Mammary microvascular endothelial cell (primary cell): ENCODE measurements around a stretch of chr21.

GRCh38 chr21:46004958-46005161 is 23.3 kb downstream of the COL6A1 start:
- RAMPAGE, long total RNA, result no peak

DNA sequence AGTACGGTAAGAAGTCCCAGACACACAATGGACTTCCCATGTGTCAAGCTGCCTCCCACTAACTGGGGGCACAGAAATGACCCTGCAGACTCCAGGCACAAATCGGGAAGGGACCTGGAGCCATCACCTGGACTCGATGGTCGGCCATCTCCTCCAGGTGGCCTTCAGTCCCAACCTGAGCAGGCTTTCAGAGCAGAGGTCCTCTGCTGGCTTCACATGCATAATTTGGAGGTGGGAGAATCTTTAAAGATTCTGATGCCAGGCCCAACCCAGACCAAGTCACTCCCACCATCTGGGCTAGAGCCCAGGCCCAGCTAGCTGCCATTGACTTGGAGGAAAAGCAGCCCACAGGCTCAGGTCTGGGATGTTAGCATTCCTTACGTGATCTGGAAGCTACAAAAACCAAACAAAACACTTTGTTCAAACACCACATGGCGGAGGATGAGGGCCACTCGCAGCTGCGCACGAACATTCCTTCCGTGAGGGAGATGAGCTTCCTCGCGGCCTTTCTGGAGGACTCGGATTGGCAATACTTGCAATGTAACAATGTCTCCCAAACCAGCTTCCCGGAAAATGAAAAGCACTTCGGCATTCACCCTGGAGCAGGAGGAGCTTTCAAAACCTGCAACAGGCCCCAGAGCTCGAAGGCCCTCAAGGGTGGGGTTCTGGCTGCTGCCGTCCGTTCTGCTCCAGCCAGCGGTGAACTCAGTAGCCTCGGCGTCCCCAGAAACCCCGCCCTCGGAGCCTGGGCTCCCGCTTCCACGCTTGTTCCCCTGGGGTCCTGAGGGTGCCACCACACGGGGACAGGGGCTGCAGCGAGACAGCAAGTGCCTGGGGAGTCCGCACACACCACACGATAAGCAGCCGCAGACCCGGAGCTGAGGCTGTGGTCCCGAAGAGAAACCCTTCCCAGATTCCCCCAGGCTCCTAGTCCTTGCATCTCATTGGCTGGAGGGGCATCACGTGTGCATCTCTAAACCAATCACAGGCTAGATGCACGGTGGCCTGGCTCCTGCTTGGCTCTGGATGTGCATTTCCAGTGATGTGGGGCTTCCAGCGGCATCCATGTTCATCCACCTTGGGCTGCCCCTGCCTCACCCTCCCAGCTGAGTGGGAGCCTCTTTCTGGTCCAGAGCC is 40.5 kb downstream of the COL6A1 start:
- RAMPAGE, long total RNA, result no peak

DNA sequence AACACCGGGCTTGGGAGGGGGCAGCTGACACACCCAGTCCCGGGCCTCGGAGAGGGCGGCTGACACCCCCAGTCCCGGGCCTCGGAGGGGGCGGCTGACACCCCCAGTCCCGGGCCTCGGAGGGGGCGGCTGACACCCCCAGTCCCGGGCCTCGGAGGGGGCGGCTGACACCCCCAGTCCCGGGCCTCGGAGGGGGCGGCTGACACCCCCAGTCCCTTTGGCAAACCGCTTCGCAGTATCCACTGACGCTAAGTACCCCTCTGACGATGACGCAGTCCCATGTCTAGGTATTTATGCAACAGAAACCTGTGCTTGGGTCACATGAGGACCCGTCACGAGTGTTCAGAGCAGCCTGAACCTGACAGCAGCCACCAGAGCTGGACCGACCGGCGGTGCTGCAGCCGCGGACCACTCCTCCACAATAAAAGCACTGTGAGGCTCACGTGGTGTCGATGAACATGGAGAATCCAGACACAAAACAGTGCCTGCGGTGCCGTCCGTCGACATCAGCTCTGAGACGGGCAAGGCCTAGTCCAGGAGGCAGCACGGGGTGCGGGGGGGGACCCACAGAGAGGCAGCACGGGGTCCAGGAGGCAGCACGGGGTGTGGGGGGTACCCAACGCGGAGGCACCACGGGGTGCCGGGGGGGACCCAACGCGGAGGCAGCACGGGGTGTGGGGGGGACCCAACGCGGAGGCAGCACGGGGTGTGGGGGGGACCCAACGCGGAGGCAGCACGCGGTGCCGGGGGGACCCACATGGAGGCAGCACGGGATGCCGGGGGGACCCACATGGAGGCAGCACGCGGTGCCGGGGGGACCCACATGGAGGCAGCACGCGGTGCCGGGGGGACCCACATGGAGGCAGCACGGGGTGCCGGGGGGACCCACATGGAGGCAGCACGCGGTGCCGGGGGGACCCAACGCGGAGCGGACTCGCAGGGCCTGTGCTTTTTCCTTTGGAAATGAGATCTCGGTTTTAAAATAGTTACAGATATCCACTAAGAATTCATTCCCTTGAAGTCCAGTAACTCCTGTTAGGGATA is 51.8 kb downstream of the COL6A1 start:
- RAMPAGE, long total RNA, result no peak

- RAMPAGE, long total RNA, result no peak
Observed at GRCh38 chr21:46056406-46057319, 41.2 kb upstream of the COL6A2 start.

DNA sequence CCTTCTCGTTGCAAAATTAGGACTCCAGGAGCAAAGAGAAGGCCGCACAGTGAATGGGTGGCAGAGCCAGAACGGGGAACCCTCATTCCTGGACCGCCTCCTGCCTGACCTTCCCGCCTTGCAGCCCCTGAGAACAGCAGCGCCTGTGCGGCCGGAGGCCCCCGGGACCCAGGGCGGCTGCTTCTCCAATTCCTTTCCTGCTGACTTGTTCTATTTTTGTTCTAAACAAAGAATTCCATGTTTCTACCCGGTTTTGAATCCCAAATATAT is 32.0 kb upstream of the COL6A2 start:
- RAMPAGE, long total RNA, result no peak

GRCh38 chr21:46128909-46129596 is 26.3 kb downstream of the FTCD start:
- RAMPAGE, long total RNA, result no peak

GRCh38 chr21:46130197-46131219 is 24.9 kb downstream of the FTCD start:
- RAMPAGE, long total RNA, result no peak

DNA sequence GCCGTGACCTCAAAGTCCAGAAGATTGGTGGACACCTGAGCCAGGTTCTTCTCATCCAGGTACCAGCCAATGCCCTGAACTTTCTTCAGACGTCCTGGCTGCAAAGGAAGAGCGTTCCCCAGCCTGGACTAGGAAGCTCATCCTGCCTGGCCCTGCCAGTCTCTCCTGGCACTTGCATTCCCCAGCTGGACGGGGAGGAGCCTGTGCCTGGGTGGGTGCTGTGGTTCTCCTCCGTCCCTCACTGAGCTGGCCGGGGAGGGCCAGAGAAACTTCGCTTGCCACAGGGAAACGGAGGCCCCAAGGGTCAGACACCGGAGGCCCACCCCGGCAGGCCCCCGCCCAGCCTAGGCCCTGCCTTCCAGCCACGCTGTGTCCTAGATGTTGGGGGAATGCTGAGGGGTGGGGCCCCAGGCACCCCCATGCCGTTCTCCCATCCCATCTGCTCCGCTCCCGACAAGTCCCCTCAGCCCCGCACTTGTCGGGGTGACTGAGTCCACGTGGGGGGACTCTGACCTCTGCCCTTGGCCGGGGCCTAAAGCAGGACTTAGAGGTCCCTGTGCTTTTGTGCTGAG is 4.9 kb downstream of the FTCD start:
- RAMPAGE, long total RNA, result no peak

GRCh38 chr21:46202577-46203243 is 18.5 kb upstream of the SPATC1L start:
- RAMPAGE, long total RNA, result no peak

GRCh38 chr21:46346096-46346327 is 22.1 kb downstream of the PCNT start:
- RAMPAGE, long total RNA, result no peak

DNA sequence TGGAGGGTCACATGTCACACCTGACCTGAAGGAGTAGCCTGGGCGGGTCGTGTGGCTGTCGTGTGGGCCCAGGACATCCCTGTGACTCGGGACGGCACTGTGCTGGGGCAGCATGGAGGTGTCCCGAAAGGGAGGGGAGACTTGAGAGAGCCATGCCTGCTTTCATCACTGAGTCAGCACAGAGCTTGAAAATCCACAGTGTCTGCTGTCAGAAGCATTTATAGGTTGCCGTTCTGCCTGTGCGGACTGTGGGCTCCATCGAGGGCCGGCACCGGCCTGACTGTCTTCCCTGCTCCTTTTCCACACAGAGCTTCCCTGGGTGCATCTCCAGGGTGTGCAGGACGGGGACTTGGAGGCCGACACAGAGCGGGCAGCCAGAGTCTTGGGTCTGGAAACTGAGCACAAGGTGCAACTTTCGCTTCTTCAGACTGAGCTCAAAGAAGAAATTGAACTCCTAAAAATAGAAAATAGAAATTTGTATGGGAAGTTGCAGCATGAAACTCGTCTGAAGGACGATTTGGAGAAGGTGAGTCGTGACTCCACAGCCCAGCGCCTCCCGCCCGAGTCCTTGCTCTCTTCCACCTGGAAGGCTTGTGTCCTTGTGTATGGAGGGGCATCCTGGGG is 32.8 kb downstream of the PCNT start:
- RAMPAGE, long total RNA, result no peak

GRCh38 chr21:46546642-46547449 is 58.0 kb downstream of the S100B start:
- RAMPAGE, long total RNA, result no peak

DNA sequence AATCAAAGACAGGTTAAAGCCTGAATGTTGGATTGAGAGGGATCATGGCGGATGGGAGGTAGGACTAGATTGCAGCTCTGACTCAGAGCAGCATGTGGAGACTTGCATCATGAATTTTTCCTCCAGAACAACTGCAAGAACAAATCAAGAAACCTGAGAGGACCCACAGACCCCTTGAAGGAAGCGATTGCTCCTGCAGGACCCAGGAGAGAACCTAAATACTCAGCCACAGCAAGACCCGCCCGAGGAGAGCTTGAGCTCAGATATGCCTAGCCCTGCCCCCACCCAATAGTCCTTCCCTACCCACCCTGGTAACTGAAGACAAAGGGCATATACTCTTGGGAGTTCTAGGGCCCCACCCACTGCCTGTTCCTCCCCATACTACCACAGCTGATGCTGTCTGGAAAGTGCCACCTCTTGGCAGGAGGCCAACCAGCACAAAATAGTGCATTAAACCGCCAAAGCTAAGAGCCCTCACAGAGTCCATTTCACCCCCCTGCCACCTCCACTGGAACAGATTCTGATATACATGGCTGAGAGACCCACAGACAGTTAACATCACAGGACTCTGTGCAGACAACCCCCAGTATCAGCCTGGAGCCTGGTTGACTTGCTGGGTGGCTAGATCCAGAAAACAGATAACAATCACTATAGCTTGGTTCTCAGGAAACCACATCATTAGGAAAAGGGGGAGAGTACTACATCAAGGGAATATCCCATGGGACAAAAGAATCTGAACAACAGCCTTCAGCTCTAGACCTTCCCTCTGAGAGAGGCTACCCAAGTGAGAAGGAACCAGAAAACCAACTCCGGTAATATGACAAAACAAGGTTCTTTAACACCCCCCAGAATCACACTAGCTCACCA is 19.3 kb downstream of the S100B start:
- RAMPAGE, long total RNA, result no peak

GRCh38 chr21:46599152-46599558 is 5.7 kb downstream of the S100B start:
- RAMPAGE, long total RNA, result no peak

DNA sequence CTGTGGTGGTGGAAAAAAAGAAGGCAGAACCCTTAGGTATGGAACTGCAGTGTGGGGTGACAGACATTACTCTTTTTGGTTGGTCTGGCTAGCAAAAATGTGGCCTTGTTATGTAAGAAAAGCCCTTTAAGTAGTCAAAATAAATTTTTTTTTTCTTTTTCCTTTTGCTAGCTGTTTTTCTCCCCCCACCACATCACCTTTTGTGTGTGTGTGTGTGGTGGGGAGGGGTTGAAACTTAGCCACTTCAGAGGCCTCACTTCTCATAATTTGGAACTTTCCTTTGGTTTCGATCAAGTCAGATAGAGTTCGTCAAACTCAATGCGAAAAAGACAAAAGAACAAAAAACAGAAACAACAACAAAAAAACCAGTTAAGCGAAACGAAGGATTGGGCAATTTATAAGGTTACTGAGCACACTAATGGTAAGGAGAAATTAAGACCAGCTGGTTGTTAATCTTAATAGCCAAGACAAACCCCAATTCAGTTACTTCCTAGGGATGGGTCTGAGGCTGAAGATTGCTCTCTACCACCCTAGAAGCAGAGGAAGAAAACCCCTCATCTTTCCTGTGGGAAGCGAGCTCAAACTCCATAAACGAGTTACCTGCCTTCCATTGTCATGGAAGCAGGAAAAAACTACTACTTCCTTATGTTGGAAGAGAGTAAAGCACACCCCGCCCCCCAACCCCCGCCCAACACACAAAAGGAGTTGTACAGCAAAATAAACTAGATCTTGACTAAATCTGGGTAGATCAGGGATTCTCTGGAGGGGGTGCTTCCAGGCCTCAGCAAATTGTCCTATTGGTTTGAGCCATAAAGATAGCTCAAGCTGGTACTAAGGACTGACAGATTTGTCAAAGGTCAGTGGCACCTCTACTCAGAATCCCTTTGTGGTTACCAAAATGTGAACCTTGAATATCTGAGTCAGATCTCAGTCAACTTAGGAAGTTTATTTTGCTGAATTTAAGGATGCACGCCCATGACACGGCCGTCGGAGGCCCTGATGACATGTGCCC is 1.6 kb upstream of the PRMT2 start:
- RAMPAGE, long total RNA, result no peak

- RAMPAGE, long total RNA, result no peak
Observed at GRCh38 chr21:46667736-46668291, 32.3 kb downstream of the PRMT2 start.